ENCODE results near the genes KLF15 and TPRA1.

DNA sequence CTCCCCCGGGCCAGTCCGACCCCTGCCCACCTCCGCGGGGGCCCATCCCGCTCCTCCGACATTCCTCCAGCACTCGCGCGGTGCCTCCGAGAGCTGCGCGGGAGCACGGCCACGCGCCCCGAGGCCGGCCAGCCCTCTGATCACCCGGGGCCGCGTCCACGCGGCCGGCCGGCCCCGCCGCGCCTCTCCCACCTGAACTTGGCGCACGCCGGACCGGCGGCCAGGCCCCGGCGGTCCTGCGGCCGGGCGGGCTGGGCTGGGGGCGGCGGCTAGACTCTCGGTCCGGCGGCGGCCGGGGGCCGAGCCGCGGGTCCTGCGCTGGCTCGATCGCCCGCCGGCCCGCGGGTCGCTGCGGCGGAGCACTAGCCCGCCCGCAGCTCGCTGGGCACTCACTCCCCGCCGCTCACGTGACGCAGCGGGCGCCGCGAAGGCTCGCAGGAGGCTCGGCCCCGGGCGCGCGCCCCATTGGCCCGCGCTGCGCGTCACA lies at the start of gene KLF15:
KLF15 (minus strand) TSS at position 364 of the 487 bp plus-strand sequence.
- PRO-cap, result bidirectional peak, plus-strand start at position 137 of the sequence, minus-strand start at position 135 of the sequence; bidirectional peak, plus-strand start outside the sequence, minus-strand start at position 405 of the sequence
- RAMPAGE, long total RNA, 2 experiments, result no peak in any of the 2 experiments

DNA sequence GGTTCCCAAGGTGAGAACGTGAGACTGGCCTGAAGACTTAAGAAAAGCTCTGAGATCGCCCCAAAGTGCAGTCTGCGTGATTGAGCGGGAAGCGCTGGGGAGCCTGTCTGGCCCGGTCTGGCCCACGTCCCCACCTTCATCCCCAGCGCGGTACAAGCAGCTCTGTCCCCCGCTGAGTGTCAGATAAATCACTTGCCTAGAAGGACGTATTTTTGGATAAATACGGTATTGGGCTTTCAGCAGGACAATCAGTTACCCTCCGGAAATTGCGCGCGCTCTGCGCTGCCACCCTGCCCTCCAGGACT lies 485 bp upstream of the KLF15 start:
- PRO-cap, result bidirectional peak, plus-strand start at position 251 of the sequence, minus-strand start at position 181 of the sequence
- RAMPAGE, long total RNA, 2 experiments, result no peak in any of the 2 experiments

DNA sequence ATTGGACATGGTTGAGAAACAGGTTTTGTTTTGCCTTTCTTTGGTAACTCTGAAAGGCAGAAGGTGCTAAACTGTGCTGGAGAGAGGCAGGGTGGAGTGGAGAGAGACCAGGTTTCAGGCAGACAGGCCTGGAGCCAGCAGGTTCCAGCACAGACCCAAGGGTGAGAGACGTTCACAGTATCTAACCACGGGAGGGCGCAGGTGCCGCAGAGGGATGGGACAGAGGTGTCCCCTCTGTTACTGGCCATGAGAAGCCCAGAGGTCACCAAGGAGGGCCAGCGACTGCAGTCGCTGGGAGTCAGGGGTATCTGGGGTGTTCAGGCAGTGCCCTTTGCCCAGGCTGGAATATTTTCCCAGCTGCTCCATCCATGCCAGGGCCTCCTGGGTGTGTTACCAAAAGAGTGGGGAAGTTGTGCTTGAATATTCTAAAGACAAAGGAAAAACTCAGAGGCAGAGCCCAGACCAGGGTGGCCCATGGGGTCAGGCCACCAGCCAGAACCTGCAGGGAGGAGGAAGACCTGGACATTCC lies 15.7 kb upstream of the KLF15 start:
- PRO-cap, result no peak
- RAMPAGE, long total RNA, 2 experiments, result no peak in any of the 2 experiments

DNA sequence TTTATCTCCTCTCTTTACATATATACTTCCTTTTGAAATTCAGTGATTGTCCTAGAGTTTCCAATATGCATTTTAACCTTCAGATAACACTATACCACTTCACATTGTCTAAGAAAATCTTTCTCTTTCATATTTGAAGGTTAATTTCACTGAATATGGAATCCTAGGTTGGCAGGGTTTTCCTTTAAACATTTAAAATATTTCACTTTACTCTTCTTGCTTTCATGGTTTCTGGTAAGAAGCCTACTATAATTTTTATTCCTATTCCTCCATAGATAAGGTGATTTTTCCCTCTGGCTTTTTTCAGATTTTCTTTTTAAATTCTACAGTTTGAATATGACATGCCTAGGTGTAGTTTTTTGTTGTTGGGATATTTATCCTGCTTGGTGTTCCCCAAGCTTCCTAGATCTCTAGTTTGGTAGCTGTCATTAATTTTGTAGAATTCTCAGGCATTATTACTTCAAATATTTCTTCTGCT lies 42.1 kb upstream of the C3orf22 start:
- PRO-cap, result no peak
- RAMPAGE, long total RNA, 2 experiments, result start-site peak on the minus strand in 2 of 2 experiments, centred at positions 238 to 241 of the sequence, 6 to 7 reads per replicate

DNA sequence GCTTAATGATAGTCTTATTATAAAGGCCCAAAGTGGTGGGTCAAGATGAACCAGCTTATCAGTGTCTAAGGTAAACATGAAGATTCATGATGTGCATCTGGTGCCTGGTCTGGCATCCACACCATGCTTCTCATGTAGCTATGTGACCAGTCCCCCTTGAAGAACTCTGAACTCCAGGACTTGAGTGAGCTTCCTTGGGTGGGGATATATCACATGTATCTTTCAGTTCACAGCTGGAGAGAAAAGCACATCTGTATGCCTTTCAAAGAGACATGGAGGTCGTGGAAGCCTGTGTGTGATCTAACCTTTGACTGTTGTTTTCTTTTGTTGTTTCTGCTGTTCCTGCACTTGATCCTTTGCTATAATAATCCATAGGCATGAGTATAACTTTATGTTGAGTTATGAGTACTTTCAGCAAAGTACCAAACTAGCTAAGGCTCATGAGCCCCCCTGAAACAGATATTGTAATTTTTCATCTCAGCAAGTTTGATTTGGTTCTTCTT lies 43.6 kb upstream of the C3orf22 start:
- PRO-cap, result no peak
- RAMPAGE, long total RNA, 2 experiments, result start-site peak on the minus strand in 1 of 2 experiments, centred at position 143 of the sequence, 9 reads per replicate

DNA sequence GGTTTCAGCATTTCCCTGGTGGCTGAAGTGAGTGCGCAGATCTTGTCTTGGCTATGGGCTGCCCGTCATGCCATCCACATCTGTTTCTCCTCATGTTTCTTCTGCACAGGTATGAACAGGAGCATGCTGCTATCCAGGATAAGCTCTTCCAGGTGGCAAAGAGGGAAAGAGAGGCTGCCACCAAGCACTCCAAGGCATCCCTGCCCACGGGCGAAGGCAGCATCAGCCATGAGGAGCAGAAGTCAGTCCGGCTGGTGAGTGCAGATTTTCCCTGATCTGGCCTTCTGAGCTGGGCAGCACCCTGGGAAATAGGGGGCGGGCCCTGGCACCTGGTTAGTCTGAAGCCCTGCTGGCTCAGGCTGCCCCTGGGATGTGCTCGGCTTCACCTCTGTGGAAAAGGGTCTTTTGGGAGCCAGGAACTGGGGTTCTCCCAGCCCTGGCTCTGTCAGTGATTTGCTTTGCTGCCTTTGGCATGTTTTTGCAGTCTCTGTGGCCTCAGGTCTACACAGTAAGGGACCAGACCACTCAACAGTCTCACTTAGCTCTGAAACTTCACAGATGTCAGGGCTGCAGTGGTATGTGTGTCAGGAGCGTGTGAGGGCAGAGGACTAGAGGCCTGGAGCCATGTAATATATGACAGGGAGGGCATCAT lies 29.1 kb downstream of the CHCHD6 start:
- PRO-cap, result unidirectional peak, plus-strand start at position 241 of the sequence
- RAMPAGE, long total RNA, 2 experiments, result no peak in any of the 2 experiments

DNA sequence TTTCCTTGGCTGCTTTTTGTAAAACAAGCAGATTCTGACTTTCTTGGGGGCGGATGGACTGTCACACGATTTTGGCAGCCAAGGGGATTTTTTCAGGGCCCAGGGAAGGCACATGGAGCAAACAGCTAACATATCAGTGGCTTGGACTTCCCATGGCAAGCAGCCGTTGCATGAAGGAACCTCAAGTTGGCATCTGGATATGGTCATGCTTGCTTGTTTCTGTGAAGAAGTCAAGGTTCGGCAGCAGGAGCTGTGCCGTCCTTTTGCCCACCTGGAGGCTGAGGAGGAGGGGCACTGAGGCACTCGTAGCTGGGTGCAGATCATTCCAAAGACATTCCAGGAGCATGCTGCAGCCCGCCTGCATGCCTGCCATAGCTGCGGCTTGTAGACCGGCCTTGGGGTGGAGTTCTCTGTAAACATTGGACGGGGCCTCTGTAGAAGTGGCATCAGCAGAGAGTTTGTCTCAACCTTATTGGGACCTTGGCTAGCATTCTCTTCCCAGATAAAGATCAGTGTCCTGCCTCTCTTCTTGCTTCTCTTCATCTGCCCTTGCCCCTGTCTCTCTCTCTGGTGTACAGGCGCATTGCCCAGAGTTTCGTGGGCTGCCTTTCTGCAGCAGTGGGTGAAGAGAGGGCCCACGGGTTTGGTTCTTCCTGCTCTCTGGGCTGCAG lies 49.2 kb downstream of the CHCHD6 start:
- PRO-cap, result no peak
- RAMPAGE, long total RNA, 2 experiments, result no peak in any of the 2 experiments

DNA sequence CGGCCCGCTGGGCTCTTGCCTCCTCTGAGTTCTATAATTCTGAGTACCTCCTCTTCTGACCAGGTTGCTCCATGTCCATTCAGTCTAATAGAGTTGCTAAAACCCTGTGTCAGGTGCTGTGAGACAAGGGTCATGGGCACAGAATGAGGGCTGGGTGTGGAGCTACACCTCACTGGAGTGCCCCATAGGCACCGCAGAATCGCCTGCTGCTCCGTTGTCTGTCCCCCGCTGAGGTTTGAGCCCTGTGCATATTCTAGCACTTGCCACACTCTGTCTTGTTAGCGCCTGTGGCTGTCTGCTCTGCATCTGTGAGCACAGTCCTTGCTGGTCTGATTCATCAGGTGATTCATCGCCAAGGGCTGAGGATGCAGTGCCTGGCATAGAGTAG lies 124.2 kb upstream of the PLXNA1 start:
- PRO-cap, result no peak
- RAMPAGE, long total RNA, 2 experiments, result no peak in any of the 2 experiments

GRCh38 chr3:126911190-126912316 lies 71.4 kb upstream of the PLXNA1 start:
- PRO-cap, result no peak
- RAMPAGE, long total RNA, 2 experiments, result no peak in any of the 2 experiments

DNA sequence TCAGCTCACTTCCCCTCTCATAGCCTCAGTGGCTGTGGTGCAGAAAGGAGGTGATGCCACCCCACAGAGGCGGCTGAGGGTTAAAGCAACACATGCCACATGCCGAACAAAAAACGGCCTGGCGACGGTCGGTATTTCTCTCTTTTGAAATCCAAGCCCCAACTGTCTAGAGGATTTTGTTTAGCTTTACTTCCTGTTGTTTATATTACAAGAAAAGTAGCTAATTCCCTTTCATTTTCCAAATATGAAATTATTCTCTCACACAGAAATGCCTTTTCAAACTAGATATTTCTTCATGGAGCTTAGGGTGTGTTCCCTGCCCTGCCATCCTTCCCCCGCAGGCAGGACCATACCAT lies 127.8 kb downstream of the TPRA1 start:
- PRO-cap, result no peak
- RAMPAGE, long total RNA, 2 experiments, result no peak in any of the 2 experiments

DNA sequence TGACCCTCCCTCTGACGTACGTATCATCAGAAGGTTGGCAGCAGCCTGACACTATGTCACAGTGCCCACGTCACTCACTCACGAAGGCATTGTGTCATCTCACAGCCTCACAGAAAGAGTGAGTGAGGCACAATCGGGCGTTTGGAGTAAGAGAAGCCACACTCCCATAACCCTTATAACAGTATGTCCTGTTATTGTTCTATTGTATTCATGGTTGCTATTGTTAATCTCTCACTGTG lies 65.0 kb downstream of the TPRA1 start:
- PRO-cap, result no peak
- RAMPAGE, long total RNA, 2 experiments, result no peak in any of the 2 experiments

GRCh38 chr3:127575679-127576230 lies 14.8 kb downstream of the TPRA1 start:
- PRO-cap, result no peak
- RAMPAGE, long total RNA, 2 experiments, result no peak in any of the 2 experiments

GRCh38 chr3:127590384-127591443 lies at the start of gene TPRA1:
TSS of gene TPRA1 (minus strand) at chr3:127590733.
- PRO-cap, result unidirectional peak, minus-strand start at chr3:127590503; bidirectional peak, plus-strand start at chr3:127590901, minus-strand start at chr3:127590587; bidirectional peak, plus-strand start at chr3:127591044, minus-strand start at chr3:127591043
- RAMPAGE, long total RNA, 2 experiments, result start-site peak on the minus strand in 1 of 2 experiments, at chr3:127590721-127591127 at its widest, 7 to 10 reads per replicate

- PRO-cap, result no peak
- RAMPAGE, long total RNA, 2 experiments, result no peak in any of the 2 experiments
These were observed 1.6 kb downstream of the ABTB1 start for GRCh38 chr3:127674124-127675028.

DNA sequence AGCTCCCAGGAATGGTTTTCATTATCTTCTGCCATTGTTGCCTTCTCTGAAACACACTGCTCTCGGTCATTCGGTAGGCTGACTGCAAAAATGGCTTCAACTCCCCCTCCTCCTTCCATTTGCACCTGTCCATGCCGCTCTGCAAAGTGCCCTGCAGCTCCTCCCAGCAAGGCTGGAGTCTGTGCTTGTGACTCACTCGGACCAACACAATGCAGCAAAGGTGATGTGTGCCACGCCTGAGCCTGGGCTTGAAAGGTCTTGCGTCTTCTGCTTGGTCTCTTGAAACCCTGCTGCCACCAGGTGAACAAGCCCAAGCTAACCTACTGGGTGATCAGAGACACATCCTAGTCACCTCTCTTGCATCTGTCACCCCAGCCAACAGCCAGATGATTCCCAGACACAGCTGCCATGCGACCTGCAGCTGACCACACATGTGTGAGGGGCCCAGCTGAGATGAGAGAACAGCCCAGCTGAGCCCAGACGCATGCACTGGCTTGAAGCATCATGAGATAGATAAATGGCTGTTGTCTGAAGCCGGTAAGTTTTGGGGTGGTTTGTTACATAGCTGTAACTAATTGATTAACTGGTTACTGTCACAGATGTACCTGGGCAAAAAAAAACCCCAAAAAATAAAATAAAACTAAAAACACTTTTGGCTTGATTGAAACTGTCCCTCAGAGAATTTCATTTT lies 71.0 kb downstream of the MGLL start:
- PRO-cap, result no peak
- RAMPAGE, long total RNA, 2 experiments, result no peak in any of the 2 experiments

GRCh38 chr3:127773791-127774354 lies 48.4 kb downstream of the MGLL start:
- PRO-cap, result no peak
- RAMPAGE, long total RNA, 2 experiments, result no peak in any of the 2 experiments

DNA sequence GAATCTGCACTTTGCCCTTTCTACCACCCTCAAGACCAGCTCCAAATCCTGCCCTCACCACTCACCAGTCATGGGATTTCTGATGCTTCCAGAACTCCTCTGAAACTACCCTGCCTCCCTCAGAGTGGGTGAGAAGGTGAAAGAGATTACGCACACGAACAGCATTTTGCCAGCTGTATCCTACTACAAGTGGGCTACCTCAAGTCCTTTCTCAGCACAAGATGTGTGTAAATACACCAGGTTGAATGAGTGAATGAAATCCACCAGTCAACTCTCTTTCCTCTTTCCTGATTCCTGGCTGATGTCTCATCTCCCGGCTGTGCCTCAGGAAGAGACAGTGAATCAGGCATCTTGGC lies 23.0 kb downstream of the MGLL start:
- PRO-cap, result no peak
- RAMPAGE, long total RNA, 2 experiments, result no peak in any of the 2 experiments

DNA sequence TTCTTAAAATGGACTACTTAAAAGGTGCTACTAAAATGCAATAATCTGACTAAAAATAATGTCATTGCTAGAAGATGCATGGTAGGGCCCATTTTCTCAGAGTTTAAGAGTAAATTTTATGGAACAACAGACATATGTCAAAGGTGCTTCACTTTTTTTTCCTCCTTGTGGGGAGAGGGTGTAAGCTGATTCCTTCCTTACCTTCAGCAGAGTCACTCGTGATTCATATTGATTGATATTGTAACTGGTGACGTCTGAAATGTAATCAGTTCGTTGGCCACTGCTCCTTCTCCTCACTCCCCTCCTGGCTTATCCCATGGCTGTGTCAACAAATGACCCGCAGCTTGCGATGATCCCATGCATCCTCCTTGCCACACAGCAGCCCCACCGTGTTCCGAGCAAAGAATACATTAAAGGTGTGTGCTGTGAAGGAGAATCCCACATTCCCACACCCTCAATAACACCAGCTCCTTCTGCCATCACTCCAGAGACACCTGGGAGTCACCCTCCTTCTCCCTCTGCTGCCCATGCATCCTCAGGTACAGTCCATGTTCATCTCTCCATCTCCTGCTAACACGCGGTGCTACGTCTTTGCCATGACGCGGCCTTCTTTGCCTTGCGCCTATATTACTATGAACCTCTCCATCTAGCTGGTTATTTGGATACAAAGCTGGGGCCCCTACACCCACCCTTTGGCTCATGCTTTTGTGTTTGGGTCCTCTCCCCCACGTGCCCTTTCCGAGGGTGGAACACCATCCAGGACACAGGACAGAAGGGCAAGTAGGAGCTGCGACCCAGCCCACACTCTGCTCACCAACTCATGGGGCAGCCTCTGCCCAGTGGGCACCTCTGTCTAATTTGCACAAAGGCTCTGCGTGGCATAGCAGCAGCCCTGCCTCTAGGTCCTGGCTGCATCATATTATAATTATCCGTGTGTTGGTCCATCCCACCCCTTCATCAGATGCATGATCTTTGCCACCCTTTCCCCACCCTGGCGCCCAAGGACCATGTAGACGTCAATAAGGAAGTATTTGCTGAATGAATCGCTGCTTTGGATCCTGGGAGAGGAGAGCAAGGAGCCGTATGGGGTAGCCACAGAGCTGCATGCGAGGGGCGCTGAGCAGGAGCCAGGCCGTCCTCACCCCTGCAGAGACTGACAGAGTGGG lies 7.0 kb downstream of the MGLL start:
- PRO-cap, result no peak
- RAMPAGE, long total RNA, 2 experiments, result no peak in any of the 2 experiments

DNA sequence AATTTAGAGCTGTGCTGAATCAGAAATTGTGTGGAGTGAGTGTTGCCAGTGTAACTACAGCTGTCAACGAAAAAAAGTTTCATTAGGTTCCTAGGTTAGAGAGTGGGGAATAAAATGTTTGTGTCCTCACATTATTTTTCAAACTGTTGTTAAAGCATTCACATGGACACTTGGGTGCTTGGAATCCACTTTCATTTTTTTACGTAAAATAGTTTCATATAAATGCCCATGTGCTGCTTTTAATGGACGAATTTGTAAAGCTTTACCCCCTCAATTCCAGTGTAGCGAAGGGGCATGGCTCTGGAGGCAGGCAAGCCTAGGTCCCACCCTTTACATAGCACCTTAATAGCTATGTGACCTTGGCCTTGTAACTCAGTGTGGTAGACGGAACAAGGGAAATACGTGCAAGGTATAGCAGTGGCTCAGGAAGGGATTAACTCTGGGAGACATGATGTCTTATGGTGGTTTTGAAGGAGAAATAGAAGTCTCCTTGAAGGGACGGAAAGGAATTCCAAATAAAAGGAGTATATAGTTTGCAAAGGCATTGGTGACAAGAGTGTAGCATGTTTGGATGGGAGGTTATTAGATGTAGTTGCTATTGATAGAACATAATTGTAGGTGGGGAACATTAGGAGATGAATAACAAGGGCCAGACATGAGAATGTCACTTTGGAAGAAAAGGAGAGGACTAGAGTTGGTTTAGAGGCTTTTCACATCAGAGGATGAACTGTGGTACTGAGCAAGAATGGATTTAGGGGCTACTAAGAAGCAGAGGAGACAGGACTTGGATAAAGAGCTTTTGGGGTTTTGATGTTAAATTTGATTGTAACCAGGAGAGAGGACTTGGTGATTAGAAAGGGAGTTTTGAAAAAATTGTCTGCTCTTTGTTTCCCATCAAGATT lies 1.5 kb downstream of the SEC61A1 start:
- PRO-cap, result no peak
- RAMPAGE, long total RNA, 2 experiments, result no peak in any of the 2 experiments

GRCh38 chr3:128067178-128067769 lies 15.0 kb downstream of the SEC61A1 start:
- PRO-cap, result no peak
- RAMPAGE, long total RNA, 2 experiments, result no peak in any of the 2 experiments